UCH-1 (cell line): Measurements from ENCODE around the gene SNX24.

GRCh38 chr5:122323204-122323724 is 11.2 kb downstream of the SNCAIP start:
- RRBS, result no CpG with 5 or more reads among the region's 7 CpGs

DNA sequence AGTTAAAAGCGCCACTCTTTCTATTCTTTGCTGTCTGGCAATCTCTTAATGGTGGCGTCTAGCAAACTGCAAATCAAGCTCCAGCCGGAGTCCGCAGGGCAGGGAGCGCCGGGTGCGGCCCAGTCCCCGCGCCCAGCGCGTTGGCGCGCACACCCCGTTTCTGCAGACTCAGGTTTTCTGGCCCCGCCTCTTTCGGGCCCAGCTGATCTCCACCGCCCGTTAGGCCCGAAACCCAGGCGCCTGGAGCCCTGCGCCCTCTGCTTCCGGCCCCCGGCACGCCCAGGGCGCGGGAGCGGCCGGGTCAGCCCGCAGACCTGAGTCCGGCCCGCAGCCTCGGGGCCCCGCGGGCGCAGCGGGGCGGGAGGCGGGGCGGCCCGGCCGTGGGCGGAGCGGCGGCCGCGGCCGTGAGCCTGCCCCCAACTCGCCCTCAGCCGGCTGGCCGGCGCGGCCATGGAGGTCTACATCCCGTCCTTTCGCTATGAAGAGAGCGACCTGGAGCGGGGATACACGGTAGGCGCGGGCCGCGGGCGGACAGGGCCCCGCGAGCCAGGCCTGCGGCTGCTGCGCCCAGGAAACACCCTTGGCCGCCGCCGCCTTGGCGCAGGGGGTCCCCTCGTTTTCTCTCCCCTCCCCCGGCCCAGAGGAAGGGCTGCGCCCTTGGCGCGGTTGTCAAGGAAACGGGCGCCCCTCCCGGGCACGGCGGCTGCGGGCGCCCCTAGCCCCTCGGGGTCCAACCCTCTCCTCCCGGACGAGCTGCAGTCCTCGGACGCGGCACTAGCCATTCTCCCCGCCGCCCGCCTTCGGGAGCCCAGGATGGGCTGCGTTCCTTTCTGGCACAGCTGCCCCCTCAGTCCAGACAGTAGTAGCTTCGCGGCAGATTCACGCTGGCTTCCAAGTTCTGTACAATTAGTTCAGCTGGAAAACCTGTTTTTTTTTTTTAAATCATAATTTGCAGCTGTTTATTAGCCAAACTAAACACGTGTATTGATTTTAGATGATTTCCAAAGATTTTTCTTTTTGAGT is at the start of gene SNX24:
SNX24 (plus strand) TSS at position 430 of the 1,023 bp plus-strand sequence.
- RRBS, result 4% methylated on average over 33 of the region's 97 CpGs

- RRBS, result no CpG with 5 or more reads among the region's 7 CpGs
These were observed 63.2 kb downstream of the SNX24 start for GRCh38 chr5:122908524-122909059.

GRCh38 chr5:123035651-123036321 is 739 bp downstream of the PPIC start:
- RRBS, result 4% methylated on average over 15 of the region's 47 CpGs

DNA sequence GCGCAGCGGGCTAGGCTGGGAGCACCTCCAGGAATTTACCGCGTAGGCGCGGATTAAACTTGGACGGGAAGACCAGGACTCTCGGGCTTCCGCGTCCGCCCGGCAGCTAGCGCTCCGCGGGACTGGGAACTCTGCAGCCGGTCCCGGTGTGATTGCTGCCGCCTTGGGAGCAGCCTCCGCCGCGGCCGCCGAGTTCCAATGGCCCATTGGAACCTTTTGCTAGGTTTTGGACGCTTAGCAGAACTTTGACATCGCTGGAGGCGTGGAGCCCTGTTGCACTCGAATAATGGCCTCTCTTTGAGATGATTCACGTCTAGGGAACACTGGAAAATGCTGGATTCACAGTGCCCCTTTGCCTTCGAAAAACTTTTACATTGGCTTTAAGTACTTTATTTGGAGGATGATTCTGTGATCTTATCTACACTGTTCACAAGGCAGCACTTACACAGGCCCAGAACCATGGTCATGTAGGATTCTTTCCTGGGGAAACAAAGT is 459 bp upstream of the PPIC start:
- RRBS, result 3% methylated on average over 6 of the region's 29 CpGs

DNA sequence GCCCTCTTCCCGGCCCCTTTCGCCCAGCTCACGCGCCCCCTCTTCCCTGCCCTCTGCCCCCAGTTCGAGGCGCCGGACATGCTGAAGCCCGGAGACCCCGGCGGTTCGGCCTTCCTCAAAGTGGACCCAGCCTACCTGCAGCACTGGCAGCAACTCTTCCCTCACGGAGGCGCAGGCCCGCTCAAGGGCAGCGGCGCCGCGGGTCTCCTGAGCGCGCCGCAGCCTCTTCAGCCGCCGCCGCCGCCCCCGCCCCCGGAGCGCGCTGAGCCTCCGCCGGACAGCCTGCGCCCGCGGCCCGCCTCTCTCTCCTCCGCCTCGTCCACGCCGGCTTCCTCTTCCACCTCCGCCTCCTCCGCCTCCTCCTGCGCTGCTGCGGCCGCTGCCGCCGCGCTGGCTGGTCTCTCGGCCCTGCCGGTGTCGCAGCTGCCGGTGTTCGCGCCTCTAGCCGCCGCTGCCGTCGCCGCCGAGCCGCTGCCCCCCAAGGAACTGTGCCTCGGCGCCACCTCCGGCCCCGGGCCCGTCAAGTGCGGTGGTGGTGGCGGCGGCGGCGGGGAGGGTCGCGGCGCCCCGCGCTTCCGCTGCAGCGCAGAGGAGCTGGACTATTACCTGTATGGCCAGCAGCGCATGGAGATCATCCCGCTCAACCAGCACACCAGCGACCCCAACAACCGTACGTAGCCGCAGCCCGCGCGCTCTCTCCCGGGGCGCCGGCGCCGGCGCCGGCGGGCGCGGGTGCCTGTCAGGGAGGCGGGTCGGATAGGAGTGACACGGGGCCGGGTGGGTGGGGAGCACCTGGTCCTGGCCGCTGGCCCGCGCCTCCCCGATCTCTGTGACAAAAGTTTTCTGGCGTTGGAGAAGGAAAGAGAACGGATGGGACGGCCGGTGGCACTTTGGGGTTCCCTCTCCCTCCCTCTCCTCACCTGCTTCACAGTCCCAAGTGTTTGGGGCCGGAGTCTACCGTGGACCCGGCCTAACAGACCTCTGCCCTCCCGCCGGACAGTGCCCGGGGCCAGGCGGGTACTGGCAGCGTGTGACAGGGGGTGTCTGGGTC is 1.2 kb downstream of the PRDM6 start:
- RRBS, result 7% methylated on average over 45 of the region's 116 CpGs

DNA sequence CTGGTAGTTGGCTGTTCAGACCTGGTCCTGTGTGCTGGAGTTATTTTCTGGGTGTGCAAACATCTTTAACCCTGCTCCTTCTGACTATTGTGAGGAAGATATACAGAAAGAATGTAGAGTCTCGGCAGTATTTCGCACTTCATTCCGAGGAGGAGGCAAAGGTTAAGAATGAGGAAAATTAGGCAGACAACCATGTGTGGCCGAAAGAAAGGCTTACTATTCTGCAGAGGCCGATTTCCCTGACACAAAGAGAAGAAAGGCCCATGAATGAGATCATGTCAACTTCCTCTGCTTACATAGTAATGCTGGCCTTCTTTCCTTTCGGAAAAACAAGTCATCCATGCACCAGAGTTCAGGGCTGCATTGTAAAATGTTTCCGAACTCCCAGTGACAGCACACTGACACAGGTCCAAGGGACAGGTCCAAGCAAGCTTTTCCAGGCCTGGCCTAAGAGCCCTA is 141.0 kb downstream of the ZNF608 start:
- RRBS, result no CpG with 5 or more reads among the region's 7 CpGs

DNA sequence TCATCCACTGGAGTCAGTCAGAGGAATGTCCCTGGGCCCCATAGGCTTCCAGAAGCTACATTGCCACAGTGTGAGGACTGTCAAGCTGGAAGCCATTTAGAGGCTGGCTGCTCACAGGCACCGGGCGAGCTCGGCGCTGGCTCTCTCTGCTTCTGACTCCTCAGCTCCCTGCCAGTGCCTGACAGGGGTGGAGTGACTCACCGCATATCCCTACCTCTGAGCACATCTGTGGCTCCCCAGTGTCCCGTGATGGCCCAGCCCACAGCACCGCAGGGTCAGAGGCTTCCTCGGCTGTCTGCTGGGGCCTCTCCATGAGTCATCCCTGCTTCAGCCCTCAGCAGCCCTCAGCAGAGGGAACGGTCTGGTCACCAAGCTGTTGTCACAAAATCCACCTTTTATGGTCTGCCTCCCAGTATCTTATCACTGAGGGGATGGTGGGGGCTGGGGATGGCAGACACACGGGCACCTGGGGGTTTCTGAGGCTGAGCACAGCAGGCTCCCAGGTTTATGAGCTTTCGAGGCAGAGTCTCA is 117.4 kb downstream of the ZNF608 start:
- RRBS, result no CpG with 5 or more reads among the region's 11 CpGs

GRCh38 chr5:124661094-124661904 is 85.1 kb downstream of the ZNF608 start:
- RRBS, result no CpG with 5 or more reads among the region's 7 CpGs

GRCh38 chr5:124677478-124677742 is 69.0 kb downstream of the ZNF608 start:
- RRBS, result no CpG with 5 or more reads among the region's 4 CpGs

- RRBS, result no CpG with 5 or more reads among the region's 33 CpGs
These were observed 753 bp upstream of the ZNF608 start for GRCh38 chr5:124746938-124747846.

GRCh38 chr5:124887834-124888471 is 141.5 kb upstream of the ZNF608 start:
- RRBS, result no CpG with 5 or more reads among the region's 8 CpGs

DNA sequence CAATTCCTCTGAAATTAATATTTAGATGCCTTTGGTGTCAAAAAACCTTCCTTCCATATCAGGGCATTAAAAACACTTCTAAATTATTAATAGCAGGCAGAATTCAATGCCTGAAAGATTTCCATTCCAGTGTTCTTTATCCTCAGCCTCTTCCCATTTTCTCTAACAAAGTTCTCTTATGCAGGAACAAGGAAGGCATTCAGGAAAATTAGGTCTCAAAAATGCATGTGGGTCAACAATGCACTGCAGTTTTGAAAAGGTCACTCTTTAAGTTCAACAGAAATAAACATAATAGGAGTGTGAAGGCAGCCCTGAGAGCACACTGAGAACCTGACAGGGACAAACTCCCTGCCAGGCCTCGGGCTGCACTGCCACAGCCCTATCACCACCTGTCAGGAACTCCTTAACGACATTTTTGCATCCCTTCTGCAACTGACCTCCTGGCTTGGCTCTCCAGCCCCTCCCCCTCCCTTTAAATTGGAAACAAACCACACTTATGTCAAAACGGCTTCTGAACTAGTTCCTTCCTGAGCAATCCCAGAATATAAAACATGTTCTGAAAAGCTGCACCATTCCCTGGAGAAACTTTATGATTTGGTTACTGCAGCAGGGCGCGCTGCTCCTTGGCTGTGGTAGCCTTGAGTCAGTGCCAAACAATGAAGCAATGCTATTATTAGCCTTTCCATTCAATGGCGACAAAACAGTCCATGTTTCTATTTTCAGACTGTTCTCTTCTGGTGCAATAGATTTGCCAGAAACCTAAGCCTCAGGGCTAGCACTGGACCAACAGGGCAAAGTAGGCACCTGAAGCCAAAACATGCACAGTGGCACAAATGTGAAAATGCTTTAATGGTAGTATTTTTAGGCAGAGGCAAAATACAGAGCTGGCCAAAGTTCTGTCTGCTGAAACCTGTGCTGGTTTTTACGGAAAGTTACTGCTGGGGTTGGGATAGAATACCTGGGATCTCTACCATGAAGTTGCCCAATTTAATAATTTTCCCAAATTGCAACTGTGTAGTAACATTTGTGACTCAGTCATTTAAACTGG is 160.1 kb upstream of the ZNF608 start:
- RRBS, result no CpG with 5 or more reads among the region's 7 CpGs

DNA sequence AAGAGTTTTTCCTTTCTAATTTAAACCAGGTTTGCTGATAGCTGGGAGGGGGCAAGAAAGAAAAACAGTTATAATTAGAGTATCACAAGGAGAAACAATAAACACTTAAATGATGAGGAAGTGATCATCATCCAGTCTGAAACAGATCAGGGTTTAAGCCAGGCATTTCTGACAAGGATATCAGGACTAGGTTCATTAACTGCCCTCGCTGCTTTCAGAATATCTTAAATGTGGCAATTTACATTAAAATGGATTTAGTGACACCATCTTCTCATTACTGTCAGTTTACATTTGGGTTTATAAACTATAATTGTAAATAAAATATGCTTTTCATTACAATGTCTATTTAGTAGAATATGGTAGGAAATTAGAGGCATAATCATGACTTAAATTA is 511.2 kb upstream of the ZNF608 start:
- RRBS, result no CpG with 5 or more reads among the region's 1 CpG

GRCh38 chr5:125410917-125411891 is 664.8 kb upstream of the ZNF608 start:
- RRBS, result no CpG with 5 or more reads among the region's 7 CpGs

- RRBS, result no CpG with 5 or more reads among the region's 5 CpGs
These were observed 27.2 kb downstream of the GRAMD2B start for GRCh38 chr5:126450293-126450886.

DNA sequence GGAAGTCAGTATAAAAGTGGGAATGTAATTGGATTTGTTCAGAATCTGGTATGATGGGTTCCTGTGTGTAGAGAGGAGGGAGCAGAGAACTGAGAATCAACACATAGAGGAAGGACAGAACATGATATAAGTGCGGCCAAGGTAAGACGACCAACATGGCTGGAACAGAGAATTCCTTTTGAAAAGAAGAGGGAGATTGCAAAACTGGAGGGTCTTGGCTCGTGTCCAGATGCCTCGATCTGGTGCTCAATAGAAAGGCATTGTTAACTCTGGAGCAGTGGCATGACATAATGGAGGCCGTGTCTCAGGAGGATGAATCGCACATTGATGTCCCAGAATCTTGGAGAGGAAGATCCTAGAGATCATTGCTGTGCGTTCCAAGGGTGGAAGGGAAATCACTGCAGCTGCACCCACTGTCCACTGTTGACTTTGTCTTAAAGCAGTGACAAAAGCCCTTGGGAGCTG is 30.8 kb downstream of the GRAMD2B start:
- RRBS, result no CpG with 5 or more reads among the region's 7 CpGs

GRCh38 chr5:126464864-126465471 is 41.8 kb downstream of the GRAMD2B start:
- RRBS, result no CpG with 5 or more reads among the region's 9 CpGs

- RRBS, result no CpG with 5 or more reads among the region's 4 CpGs
These were observed 54.3 kb downstream of the GRAMD2B start for GRCh38 chr5:126477491-126477972.

GRCh38 chr5:126509335-126509983 is 85.6 kb downstream of the ALDH7A1 start:
- RRBS, result no CpG with 5 or more reads among the region's 8 CpGs